Colonic mucosa (tissue), 1 donor: Measurements from ENCODE around the gene PXDC1.

GRCh38 chr6:3370295-3371405 lies 86.2 kb downstream of the SLC22A23 start:
- PRO-cap: no peak

GRCh38 chr6:3395855-3396283 lies 61.0 kb downstream of the SLC22A23 start:
- PRO-cap: no peak

GRCh38 chr6:3399290-3399855 lies 57.5 kb downstream of the SLC22A23 start:
- PRO-cap: bidirectional peak, plus-strand start at chr6:3399645, minus-strand start at chr6:3399428

DNA sequence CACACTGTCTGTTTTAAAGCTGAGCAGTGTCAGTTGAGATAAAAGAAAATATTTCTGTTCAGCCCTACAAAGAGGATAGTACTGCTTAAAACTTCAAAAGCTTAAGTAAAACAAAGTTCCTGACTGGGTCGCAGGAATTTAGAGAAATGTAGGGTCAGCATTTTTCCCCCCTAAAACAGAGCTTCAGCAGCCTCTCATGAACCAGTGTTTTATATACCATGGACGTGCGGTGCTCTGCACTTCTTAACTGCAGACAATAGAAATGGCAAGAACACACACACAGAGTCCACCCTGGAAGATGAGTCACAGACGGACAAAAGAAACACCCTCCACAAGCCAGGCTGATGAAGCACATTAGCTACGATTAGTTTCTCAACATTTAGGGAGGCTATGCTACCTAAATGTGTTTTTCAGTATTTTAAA lies 34.8 kb downstream of the SLC22A23 start:
- PRO-cap: no peak

GRCh38 chr6:3455457-3456482 lies 1.1 kb downstream of the SLC22A23 start:
- PRO-cap: bidirectional peak, plus-strand start at chr6:3456074, minus-strand start at chr6:3456037

DNA sequence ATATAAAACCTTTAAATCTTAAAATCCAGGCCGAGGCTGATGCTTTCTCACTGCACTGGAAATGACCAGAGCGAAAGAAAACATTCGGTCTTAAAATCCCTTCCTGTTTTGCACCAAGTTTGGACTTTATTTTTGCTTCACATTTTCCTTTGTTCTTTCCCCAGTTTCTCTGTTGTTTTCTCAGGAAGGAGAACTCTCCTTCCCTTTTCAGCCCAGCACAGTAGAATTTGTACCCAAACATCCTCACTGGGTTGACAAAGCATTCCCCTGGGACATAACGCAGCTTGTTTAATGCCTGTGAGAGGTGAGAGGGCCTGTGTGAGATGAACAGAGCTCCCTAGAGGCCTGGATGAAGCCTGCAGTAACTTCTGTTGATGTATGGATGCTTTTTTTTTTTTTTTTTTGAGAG lies 104.8 kb upstream of the SLC22A23 start:
- PRO-cap: no peak

- PRO-cap: bidirectional peak, plus-strand start at chr6:3751769, minus-strand start at chr6:3751822; bidirectional peak, plus-strand start at chr6:3752089, minus-strand start at chr6:3752075; unidirectional peak, minus-strand start at chr6:3752507; unidirectional peak, minus-strand start at chr6:3752526
These were observed at the start of gene PXDC1 for GRCh38 chr6:3751625-3752604. Gene PXDC1, minus strand, starts transcription at chr6:3751713.

DNA sequence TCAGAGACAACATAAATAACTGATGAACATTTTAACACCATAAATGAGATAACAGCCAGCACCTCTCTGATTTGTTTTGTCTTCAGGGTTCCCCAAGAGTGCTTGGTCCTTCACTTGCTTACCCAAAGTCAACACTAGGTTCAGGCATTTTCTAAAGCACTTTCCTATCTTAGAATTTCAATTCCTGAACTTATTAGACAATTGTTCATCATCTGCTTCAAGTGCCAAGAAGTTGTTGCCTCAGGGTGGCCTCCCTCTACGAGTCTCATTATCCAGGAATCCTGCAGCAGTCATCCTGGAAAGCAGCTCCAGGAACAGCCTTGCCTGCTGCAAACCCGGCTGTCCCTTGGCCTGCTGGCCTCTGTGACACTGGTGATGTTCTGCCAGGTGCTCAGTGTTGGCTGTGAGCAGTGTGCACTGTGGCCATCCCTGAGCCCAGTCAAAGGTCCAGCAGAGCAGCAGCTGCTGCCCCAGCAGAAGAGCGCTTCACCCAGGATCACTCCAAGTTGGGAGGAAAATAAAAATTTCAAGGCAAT lies 7.6 kb upstream of the FAM50B start:
- PRO-cap: no peak

- PRO-cap: no peak
These were observed 13.5 kb downstream of the ECI2 start for GRCh38 chr6:4121868-4122206.

DNA sequence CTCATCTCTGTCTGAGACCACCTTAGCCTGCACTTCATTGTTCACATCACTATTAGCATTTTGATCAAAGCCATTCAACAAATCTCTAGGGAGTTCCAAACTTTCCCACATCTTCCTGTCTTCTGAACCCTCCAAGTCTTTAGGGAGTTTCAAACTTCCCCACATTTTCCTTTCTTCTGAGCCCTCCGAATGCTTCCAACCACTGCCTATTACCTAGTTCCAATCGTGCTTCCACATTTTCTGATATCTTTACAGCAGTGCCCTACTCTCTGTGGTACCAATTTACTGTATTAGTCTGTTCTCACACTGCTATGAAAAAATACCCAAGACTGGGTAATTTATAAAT lies 84.2 kb upstream of the ECI2 start:
- PRO-cap: no peak

DNA sequence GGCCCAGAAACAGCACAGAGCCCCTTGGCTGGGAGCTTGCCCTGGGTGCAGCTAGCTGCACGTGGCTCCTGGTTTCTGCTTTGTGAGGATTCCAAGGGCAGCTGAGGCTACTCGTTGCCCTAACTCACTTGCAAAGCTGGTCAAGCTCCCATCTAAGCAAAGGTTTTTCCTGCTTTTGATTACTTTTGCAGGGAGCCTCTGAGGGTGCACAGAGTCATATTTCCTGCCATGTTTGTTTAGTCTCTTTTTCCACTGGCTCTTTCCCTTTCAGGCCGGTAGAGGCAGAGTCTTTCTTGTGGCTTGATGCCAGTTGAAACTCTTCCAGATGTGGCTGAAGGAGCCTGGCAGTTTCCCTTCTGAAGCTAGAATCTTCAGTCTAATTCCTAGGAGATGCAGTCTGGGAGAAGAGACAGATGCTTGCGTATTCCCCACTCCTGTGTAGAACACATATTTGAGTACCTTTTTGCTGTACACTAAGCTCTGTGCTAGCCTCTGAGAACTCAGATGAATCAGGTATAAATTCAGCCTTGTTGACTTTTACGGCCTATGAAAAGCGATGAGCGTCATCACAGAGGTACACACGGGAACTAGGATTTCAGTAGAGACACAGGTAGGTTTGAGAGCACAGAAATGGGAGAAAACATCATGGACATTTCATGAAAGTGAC lies 118.6 kb upstream of the ECI2 start:
- PRO-cap: no peak

DNA sequence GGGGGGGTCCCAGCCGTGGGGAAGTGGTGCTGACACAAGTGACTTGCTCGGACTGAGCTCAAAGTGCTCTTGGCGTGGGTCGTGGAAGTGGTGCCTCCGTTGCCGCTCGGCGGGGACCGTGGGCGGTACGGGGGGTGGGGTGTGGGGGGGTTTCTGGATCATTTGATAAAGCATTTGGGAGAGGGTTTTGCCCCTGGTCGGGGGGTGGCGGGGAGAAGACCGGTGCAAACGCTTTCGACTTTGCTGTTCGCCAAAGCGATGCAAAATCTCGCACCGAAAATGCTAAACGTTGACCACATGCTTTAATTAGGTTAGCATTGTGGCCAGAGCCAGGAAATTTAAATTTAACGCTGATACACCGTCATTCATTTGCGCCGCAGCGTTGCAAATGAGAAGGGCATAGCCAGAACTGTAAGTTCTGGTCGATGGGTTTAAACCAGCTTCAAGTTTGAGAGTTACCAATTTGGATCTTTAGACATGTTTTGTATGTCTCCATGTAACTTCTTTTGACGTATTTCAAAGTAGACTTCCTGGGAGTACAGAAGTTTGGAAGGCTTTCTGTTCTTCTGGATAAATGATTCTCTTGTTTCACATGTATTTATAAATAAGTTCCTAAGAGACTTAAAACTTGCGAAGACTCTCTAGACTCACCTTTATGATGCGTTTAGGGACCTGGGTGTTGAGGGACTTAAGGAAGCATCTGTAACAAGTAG lies 980 bp downstream of the CDYL start:
- PRO-cap: no peak

DNA sequence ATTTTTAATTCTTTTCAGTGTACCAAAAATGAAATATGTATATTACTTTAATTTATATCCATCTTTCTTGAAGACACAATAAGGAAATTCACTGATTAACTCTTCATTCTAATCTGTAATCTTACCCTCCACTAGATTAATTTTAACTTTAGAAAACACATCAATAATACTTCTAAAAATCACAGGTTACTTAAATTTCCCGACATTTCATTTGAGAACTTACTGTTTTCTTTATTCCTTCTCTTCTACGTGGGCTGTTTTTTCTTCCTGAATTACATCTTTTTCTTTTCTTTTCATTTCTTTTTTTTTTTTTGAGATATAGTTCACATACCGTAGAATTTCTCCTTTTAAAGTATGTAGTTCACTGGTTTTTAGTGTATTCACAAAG lies 20.9 kb downstream of the CDYL start:
- PRO-cap: no peak

DNA sequence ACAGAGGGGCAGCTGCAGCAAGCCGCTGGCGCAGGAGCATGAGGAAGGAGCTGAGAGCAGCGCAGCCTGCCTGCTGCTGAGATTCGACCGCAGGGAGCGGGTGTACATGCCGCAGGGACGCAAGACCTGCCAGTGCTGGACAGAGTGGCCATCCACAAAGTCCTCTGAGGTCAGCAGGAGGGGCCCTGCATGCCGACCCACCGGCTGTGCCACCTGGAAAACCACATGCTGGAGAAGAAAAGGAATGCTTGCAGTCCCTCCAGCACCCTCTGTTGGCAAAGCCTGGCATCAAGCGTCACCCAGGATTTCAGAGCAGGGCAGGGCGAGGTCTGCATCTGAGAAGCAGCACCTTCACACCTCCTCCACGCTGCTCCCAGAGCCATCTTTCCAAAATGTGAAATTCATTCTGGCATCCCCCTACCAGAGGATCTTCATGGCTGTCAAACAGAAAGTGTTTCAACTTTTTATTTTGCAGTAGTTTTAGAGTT lies 29.8 kb downstream of the CDYL start:
- PRO-cap: no peak

DNA sequence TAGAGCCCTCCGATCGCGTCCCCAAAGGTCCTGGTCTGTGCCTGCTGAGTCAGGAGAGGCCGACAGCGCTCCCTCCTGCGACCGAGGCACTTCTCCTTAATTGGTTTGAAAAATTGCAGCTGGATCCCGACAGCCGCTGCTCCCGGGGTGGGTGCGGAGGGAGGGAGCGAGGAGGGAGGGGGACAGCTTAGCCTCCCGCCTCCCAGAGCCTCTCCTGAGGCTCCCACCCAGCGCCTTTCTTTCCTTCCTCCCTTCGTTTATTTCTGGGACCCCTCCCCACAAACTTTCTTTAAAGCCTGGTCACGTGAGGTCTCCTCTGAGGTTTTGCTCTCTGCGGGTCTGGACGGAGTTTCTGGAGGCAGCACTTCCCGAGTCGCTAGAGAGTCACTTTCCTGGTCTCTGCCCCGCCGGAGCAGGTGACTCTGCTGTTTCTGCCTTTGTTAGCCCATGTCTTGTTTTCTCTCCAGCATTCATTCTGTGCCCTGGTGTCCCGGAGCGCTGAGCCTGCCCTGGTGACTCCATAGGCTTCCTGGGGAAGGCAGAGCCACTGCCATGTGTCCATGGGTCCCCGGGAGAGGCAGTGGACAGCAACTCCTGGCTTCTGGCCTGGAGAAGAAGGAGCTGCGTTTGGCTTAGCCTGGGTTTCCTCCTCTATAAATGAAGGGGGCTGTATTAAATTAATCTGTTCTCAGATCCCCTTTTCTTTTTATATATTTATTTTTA lies 22.5 kb upstream of the RPP40 start:
- PRO-cap: bidirectional peak, plus-strand start at position 148 of the sequence, minus-strand start at position 98 of the sequence

DNA sequence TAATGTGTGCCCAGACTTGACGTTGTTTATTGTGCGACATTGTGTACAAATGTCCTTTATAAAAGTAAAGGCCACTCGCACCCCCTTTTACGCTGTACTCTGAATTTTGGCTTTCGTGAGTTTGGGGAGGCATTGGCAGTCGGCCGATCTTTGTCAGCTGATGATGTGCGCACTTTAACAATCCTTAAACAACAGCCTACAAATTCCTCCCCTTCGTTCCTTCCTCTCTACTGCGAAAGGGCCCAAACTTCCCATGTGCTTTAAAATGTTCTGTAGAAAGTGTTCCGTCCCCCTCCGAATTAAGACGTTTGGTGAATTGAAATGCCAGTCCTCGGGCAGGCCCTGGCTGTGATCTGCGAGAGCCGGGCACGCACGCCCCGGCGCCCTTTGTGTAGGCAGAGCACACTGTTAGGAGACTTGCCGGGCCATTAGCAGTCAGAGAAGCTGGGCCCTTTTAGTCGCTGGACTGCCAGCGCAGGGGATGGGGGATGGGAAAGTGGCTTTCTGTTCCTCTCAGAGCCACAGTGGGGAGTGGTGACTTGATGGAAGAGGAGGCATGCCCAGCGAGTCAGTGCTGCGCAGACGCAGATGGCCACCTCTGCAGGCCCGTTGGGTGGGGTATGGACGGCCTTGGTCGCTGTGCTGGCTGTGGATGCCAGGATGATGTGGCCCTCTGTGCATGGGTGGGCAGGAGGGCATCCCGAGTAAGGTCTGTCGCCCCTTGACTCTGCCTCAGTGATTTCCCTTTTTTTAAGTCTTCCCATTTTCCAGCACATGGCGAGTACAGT lies 2.2 kb downstream of the PPP1R3G start:
- PRO-cap: no peak

DNA sequence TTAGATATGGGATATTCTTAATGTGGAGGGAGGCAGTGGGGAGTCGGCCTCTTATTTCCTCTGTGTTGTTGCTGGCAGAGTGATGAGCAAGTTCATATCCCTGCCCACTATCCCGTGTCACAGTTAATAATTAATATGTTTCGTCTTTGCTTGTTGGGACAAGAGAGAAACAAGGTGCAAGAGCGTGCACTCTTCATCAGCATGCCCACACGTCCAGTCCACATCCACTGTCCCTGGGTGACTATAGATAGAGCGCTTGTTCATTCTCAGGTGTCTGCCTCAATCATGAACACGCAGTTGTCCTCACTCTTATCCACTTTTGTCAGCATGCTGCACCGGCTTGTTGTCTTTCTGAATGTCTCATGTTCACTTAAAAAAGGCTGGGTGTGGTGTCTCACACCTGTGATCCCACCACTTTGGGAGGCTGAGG lies 34.0 kb downstream of the PPP1R3G start:
- PRO-cap: no peak

DNA sequence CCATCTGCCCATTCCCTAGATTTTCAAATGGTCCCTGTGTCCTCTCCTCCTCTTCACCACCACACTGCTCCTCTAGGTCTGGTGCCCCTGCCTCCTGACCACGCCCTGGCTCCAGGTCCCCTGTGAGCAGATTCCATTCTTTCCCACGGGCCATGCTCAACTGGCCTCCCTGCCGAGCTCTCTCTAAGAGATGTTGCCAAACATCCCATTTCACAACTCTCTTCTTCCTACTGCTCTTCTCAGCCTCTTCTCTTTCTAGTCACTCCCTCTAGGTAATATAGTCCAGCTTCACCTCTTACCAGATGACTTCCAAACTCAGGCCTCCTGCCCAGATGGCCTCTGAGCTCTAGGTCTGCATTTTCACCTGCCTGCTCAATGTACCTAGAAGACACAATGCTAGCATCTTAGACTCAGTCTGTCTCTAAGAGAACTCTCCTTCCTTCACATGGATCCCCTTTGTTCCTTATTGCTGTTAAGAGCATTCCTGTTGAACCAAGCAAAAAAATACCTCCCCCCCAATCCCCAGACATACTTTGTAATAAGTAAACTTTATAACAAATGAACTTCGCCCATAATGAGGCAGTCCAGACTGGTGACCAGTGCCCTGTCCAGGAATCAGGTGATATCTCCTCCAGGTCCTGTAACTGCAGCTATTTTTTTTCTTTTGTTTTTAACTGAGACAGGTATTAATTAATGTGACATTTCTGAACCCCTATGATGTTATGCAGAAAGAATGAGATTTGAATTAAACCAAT lies 79.1 kb downstream of the LYRM4 start:
- PRO-cap: no peak

DNA sequence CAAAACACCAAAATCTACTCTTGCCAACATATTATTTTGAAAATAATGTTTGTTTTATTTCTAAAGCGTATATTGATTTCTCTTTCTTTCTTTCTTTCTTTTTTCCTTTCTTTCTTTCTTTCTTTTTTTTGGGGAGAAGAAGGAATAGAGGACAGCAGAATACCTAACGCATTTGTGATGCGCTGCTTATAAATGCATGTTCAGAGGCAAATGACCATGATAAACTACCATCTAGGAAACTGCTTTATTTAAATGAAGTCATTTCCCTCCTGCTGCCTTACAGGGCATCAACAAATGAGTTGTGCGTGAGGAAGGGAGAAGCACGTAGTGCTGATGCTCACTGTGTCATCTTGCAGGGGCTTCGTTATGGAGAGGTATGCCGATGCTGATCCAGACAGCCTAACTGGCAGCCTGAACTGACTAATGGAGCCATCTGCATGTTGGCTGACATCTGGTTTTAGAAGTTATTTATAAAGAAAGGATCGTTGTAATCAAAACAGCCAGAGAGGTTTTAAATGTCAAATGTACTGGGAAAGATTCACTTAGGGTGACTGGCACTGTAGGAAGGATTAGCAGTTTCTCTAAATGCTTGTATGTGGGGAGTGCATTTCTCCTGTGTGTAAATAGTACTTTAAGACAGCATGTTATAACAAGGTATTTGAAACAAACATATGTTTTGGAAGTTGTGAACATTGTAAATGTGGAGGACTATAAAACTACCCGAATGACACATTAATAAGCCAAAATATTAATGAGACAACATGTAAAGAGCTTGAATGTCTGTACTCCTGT lies 54.5 kb downstream of the FARS2 start:
- PRO-cap: no peak

DNA sequence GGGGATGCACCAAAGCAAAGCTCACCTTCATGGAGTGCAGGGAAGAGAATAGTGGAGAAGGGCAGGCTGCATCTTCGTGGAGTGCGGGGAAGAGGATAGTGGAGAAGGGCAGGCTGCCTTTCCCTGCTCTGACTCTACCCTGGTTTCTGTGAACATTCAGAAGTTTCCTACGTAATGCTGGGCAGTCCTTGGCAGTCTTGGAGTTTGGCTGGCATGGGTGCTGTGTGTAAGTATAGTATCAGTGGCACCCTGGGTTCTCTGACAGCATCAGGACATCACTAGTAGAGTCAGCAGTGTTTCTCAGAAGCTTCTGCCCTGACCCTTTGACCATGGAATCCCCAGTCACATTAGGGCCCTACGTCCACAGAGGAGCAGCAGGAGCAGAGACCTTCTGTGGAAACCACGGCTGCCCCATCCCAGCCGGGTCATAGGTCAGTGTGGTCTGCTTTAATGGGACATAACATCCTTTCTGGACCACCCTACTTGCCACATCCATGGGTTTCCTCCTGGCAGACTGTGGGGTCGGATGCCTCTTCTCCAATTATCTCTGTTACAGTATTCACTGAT lies 352.9 kb downstream of the NRN1 start:
- PRO-cap: no peak